ENCODE measurements around a stretch of chr4.

DNA sequence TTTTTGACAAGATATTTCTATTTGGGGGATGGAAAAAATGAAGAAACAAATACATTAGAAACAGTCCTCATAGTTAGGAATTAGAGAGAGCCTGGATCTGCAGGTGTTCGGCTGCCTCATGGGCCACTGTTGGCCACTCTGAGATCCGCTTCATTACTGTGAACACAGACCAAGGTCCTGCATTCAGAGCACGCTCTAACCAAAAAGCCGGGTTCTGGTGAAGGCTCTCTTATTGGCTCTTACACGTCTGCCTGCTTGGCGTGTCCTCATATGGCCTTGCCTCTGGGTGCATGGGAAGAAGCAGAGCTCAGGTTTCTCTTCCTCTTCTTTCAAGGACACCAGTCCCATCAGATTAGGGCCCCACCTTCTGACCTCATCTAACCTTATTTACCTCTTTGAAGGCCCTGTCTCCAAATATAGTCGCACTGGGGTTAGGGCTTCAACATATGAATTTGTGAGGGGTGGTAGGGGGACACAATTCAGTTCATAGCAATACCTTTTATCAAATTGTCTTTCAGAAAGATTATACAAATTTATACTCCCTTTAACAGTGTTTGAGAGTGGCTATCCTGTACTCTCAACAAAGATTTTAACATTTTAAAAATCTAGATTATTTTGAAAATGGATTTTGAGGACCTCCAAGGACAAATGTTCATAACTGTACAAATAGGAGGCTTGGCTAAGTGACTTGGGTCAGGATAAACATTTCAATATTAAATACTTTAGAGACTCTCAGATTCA lies 37.1 kb upstream of the ELF2 start:
- PRO-cap: no peak

DNA sequence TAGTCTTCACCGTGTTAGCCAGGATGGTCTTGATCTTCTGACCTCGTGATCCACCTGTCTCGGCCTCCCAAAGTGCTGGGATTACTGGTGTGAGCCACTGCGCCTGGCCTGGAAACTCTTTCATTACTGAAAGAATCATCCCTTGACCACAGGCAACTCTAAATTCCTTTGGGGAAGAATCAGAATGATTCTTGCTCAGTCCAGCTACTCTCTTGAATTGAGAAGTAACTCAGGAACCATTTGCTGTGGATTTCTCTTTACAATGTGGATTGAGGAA lies 6.0 kb upstream of the MGARP start:
- PRO-cap: no peak

DNA sequence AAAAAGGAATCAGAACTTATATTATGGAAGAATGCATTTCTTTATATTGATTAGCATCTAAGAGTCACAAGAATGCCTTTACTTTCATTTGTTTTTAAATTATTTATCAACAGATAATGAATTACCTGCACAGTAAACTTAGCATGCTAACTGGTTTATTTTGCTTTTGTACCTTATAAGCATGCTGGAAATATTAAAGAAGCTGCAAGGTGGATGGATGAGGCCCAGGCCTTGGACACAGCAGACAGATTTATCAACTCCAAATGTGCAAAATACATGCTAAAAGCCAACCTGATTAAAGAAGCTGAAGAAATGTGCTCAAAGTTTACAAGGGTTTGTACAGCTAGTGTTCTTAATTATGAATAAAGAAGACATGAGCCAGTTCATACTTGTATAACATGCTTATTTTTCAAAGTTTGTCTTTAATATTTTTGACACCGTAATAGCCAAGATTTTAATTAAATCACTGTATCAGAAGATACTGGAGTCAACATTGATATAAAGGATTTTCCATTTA lies 57.3 kb upstream of the NDUFC1 start:
- PRO-cap: no peak

- PRO-cap: no peak
Measured at GRCh38 chr4:139387639-139388912, 65.8 kb upstream of the RAB33B start.

- PRO-cap: no peak
Measured at GRCh38 chr4:139531346-139531642, 24.7 kb downstream of the SETD7 start.

DNA sequence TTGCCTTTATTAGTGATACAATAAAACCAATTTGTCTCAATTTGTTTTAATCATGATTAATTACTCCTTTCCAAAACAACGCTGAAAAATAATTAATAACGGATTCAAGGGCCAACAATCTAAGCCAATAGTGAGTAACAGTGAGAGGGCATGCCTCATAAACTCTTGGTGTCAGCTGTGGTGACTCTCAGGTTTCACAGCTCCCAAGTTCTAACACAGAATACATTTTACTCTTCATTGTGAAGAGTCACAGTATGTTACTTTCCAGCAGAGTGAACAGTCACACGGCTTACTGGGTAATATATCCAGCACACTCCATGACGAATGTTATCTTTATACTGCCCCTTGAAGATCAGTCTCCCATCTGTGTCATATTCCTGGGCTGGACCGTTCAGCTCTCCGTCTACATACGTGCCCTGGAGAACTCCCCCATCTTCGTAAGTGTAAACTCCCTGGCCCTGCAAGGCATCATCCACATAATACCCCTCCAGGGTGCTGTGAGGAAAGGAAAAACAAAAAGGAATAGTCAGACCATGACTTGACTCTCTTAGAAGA lies 23.1 kb downstream of the SETD7 start:
- PRO-cap: no peak

GRCh38 chr4:139646863-139647630 lies 18.6 kb upstream of the MGST2 start:
- PRO-cap: no peak

DNA sequence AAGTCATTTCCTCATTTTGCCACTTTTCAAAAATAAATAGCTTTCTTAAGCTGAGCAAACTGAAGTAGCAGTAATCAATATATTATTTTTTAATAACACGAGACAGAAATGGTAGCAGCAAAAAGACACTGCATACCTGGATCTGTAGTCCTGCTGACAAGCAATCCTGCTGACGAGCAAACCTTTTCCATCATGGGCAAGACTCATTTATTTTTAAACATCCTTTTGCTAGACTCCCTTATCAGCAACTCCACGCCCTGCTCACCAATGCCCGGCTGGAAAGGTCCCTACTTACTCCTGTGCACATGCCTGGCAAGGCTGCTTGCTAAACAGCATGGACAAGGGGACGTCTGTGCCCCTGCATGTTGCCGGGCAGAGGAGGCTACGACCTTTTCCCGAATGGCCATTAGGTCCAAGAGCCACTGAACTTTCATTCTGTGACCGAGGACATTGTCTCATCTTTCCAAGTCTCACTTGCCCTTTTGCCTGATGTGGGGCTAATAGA lies 98.5 kb downstream of the MGST2 start:
- PRO-cap: no peak

DNA sequence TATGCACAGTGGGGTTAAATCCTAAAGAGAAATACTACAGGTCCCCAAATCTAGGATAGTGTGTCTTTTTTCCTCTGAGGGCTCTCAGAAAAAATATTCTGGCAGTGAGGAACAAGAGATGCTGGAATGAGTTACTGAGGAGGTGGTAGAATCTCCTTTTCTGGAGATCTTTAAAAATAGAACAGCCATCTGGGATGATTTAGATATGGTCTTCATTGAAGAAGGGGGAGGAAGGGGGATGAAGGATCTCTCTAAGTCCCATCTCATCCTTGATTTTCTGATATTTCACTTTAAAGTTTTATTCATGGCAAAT lies 235.0 kb downstream of the MAML3 start:
- PRO-cap: no peak

DNA sequence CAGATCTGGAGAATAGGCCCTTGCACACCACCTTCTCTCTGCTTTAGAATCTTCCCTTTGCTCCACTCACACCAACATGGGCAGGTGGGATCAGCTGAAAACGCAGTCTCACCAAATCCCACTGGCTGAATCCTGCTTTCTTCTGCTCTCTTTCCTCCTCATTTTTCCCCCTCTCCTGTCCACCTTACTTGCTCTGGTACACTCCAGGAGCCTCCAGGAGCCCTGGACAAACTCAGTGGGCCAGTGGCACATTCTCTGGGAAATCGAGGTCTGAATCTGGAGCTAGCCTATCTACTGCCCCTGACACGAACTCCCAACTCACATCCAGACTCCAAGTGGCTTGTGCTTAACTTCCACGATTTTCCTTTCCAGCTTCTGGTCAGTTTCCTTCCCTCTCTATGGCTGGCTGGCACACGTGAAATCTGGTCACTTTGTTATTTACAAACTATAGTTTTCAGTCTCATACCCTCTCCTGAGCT lies 233.0 kb downstream of the MAML3 start:
- PRO-cap: no peak

DNA sequence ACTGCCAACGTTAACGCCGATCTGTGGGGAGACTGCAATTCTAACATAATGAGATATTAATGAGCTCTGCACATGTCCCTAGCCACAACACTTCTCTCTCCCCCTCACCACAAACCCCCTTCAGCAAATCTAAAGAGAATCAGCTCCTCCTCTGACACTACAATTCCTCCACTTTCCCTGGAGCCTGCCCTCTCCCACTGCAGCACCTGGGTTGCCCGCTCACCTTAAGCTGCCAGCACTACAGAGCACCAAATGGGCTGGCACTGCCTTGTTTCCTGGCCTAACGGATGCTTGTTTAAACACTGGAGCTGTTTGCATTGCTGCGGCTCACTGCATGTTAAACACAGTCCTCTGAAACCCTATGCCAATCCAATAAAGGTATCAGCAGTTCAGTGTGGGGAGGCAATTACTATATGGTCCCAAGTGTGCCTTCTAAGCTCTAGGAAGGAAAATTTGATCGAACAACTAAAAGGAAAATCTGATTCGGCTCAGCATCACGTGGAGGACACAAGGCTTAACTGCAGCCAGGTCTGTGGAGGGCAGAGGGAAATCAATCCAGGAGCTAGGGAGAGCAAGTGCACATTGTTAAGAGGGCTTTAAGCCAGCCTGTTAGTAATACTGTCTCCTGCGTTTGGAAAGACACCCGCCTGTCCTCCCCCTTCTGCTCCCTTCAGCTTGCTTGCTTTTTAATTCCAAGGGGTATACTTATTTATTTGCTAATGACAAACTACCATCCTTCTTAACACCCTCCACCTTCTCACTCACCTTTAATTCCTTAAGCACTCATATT lies 232.3 kb downstream of the MAML3 start:
- PRO-cap: no peak

DNA sequence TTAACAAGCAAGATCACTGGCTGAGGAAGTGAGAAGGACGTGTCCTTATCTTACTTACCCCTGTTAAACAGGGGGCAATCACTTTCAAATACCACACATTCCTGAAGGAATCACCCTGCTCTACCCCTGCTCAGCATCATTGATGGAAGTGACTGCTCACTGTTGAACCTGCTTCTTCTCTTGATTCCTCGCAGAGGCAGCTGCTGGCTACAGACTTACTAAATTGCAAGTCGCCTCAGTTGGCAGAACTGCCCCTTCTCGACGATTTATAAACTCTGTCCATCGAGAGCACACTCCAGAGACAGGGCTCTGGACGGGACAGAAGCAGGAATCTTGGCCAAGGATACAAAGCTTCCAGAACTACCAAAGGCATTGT lies 165.2 kb downstream of the MAML3 start:
- PRO-cap: no peak

- PRO-cap: no peak
Measured at GRCh38 chr4:139998500-139999314, 155.3 kb downstream of the MAML3 start.

- PRO-cap: no peak
Measured at GRCh38 chr4:140048546-140048849, 105.5 kb downstream of the MAML3 start.

- PRO-cap: no peak
Measured at GRCh38 chr4:140095408-140096510, 58.2 kb downstream of the MAML3 start.

GRCh38 chr4:140098313-140099266 lies 55.4 kb downstream of the MAML3 start:
- PRO-cap: bidirectional peak, plus-strand start at chr4:140099199, minus-strand start at chr4:140098941

DNA sequence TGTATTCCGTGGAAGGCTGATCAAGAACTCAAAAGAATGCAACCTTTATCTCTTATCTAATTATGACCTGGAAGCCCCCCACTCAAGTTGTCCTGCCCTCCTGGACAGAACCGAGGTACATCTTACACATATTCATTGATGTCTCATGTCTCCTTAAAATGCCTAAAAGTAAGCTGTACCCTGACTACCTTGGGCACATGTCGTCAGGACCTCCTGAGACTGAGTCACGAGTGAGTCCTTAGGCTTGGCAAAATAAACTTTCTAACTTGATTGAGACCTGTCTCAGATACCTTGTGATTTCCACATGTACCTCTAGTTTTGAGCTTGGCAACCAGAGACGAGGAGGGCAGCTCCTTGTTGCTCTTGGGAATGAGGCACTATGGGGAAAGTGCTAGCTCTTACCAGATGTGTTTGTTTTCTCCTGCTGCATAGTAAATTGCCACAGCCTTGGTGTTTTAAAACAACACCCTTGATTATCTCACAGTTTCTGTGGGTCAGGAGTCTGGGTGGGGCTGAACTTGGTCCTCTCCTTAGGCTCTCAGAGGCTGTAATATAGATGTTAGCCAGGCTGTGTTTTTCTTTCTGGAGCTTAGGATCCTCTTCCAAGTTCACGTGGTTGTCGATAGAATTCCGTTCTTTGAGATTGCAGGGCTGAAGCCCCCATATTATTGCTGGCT lies 59.1 kb upstream of the MAML3 start:
- PRO-cap: no peak

- PRO-cap: bidirectional peak, plus-strand start at chr4:140253542, minus-strand start at chr4:140253296
Measured at GRCh38 chr4:140253503-140253880, 99.5 kb upstream of the MAML3 start.

- PRO-cap: no peak
Measured at GRCh38 chr4:140641600-140642461, 73.1 kb upstream of the UCP1 start.

DNA sequence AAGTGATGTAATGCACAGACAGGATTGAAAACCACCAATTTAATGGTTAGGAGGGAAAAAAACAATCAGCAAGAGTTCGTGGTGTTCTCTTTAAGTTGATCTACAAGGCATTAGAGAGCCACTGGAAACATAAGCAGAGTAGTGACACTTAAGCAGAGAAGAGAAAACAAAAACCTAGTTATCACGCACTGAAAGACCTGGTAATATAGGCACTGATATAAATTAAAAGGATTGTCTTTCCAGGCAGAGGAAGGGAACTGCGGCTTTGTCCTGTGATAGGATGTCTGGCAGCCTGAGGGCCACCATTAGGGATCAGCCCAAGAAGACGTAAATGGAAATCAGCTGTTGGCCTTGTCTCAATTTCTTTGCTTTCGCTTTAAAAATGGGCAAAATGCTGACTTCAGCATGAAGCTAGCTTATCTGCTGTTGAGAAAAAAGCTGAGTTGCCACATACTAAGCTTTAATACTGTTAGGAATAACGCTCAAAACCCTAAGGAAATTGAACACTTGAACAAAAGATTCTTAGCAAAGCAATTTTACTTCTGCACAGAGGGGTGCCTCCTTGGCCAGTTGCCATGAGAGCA lies 84.9 kb upstream of the UCP1 start:
- PRO-cap: no peak